Liver (tissue), 9 donors: ENCODE measurements around a stretch of chr6.

DNA sequence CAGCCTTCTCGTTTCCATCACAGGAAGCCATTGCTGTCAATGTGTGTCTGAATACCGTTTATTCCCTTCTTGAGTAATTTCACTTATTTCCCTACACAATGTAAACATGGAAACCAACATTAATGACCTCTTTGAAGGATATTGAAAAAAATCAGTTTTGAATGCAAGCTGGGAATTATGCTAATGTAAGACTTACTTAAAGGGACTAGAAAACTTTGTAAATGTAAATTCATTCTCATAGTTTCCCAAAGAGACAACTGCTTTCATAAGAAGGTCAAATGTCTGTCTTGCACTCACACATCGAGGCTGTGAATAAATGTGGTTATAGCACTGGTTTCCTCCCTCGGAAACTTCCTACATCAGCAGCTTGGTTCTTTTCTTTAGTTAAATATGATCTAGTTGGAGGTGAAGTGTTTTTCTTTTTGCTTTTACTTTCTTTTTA lies 108.2 kb downstream of the TNFAIP3 start:
- PRO-cap, 5 experiments = no peak in any of the 5 experiments
- RAMPAGE, long total RNA, 2 experiments = no peak in any of the 2 experiments
- RRBS = no CpG with 5 or more reads among the region's 4 CpGs

DNA sequence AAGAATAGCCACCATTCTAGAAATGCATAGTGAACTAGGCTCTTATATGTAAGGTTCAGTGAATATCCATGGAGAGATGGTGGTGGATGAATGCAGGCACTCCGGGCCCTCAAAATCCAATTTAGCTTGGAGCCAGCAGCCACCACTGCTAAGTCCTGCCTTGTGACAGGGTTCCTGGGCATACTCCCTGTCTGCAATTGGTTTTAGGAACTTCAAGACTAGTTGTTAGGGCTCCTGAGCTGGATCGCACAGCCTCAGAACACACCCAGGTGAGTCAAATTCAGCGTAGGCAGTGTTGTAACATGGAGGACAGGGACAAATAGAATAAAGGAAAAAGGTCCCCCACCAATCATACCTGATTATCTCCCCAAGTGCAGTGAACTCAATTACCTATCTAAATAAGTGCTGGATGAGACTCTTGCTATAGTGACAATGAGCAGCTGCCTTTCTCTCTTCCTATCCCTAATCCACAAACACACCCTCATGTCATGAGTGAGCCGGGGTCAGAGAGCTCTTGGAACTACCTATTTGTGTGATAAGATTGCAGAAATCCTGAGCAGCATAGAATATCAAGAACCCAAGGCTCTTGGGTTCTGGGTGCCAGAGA lies 74.6 kb downstream of the PERP start:
- PRO-cap, 5 experiments = no peak in any of the 5 experiments
- RAMPAGE, long total RNA, 2 experiments = no peak in any of the 2 experiments
- RRBS = no CpG with 5 or more reads among the region's 4 CpGs

- PRO-cap, 5 experiments = no peak in any of the 5 experiments
- RAMPAGE, long total RNA, 2 experiments = no peak in any of the 2 experiments
- RRBS = no CpG with 5 or more reads among the region's 11 CpGs
Measured at GRCh38 chr6:138091141-138092359, 15.7 kb downstream of the PERP start.

GRCh38 chr6:138231196-138231812 lies 13.0 kb upstream of the PBOV1 start:
- PRO-cap, 5 experiments = no peak in any of the 5 experiments
- RAMPAGE, long total RNA, 2 experiments = no peak in any of the 2 experiments
- RRBS = no CpG with 5 or more reads among the region's 6 CpGs

- PRO-cap, 5 experiments = no peak in any of the 5 experiments
- RAMPAGE, long total RNA, 2 experiments = no peak in any of the 2 experiments
- RRBS = no CpG with 5 or more reads among the region's 2 CpGs
Measured at GRCh38 chr6:138486484-138487109, 12.7 kb downstream of the NHSL1 start.

DNA sequence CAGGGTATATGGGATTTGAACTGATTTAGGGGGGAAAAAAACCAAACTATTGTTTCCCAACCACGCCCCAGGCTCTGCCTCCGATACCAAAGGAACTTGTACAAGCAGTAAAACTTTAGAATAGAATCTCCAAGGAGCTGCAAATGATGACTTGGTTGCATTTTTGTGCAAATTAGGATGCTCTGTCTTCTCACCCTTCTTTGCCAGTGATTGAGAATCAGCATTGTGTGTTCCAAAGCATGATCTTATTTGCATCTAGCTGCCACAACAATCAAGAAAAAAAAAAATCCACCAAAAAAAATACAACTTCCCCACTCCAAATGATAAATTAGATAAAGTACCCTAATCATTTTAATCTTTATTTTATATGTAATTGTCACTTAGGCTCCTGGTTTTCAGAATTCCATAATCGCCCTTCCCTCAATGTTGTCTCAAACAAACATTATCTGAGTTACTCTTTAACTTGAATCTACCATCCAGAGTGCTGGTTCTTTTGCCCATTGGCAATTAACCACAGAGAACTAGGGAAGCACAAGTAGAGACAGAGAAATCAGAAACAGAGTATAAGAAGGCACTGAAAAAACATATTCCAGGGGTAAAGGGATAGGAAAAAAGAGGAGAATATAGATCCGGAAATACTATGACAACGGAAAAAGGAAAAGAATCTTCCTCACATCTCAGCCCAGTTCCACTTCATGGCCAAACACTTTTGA lies 669 bp upstream of the NHSL1 start:
- PRO-cap, 5 experiments = peak in 5 of 5 experiments; most common plus-strand start position 510 of the sequence (in 2); most common minus-strand start position 411 of the sequence (in 3)
- RAMPAGE, long total RNA, 2 experiments = no peak in any of the 2 experiments
- RRBS = no CpG with 5 or more reads among the region's 5 CpGs

GRCh38 chr6:138691209-138692081 lies 82.1 kb upstream of the CCDC28A start:
- PRO-cap, 5 experiments = peak in 2 of 5 experiments; most common plus-strand start chr6:138691742 (in 2)
- RAMPAGE, long total RNA, 2 experiments = no peak in any of the 2 experiments
- RRBS = no CpG with 5 or more reads among the region's 21 CpGs

GRCh38 chr6:138718942-138719590 lies 54.5 kb upstream of the CCDC28A start:
- PRO-cap, 5 experiments = no peak in any of the 5 experiments
- RAMPAGE, long total RNA, 2 experiments = no peak in any of the 2 experiments
- RRBS = no CpG with 5 or more reads among the region's 2 CpGs

DNA sequence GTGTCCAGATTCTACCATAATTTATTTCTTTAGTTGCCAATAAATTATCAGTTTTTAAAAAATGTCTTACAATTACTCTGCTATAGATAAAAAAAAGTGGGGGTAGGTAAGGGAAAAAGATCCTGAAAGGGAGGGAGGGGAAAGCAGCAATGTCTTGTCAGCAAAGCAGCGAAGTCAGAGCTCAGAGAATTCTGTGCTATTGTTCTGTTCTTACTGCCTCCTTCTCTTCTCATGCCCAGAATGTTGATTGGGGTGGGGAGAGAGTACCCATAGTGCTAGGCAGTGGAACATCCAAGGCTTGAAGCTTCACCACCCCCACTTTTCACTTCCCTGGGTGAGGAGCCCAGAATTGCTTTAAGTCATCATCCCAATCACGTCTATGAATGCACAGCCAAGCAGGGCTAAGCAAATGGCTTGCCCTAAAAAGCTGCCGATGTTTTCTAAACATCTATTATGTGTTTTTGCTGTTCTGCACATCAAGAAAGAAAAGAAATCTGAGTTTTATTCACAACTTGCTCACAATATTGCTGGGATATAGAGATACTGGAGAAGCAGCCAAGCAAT lies 16.5 kb downstream of the REPS1 start:
- PRO-cap, 5 experiments = no peak in any of the 5 experiments
- RAMPAGE, long total RNA, 2 experiments = no peak in any of the 2 experiments
- RRBS = no CpG with 5 or more reads among the region's 3 CpGs

DNA sequence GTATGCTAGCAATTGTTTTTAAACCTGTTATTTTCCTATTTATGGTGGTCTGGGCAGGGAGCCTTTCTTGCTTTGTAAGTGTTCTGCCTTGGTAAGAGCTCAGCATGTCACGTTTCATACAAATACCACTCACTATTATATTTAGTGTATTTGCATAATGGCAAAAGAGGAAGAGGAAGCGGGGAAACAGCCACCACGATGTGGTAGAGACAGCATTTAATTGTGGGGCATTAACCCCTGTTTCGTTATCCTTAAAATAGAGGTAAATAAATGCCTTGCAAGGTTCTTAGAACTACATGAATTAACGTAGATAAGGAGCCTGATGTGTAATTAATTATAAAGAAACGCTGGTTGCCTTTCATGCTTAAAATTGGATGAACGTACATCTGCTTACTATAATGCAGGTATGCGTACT lies 2.0 kb downstream of the ABRACL start:
- PRO-cap, 5 experiments = peak in 3 of 5 experiments; most common minus-strand start position 109 of the sequence (in 3)
- RAMPAGE, long total RNA, 2 experiments = no peak in any of the 2 experiments
- RRBS = no CpG with 5 or more reads among the region's 8 CpGs

GRCh38 chr6:139833516-139834150 lies 459.2 kb upstream of the CITED2 start:
- PRO-cap, 5 experiments = peak in 4 of 5 experiments; most common plus-strand start chr6:139833908 (in 2); most common minus-strand start chr6:139833692 (in 1)
- RAMPAGE, long total RNA, 2 experiments = no peak in any of the 2 experiments
- RRBS = no CpG with 5 or more reads among the region's 4 CpGs

- PRO-cap, 5 experiments = peak in 1 of 5 experiments; most common plus-strand start chr6:140314904 (in 1)
- RAMPAGE, long total RNA, 2 experiments = no peak in any of the 2 experiments
- RRBS = no CpG with 5 or more reads among the region's 2 CpGs
Measured at GRCh38 chr6:140314622-140315039, 940.2 kb upstream of the CITED2 start.

DNA sequence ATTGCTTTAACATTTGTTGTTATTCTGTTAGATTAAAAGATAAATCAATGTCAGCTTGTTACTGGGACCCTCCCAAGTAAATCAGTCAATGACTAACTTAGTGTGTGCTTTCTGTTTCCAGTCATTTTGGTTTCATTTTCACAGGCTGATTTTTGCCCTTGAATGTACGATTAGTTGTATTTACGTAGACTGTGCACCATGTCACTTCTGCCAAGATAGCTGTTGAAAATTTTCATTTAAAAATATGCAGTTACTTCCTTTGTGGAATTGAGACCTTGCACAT lies 944.7 kb upstream of the CITED2 start:
- PRO-cap, 5 experiments = peak in 4 of 5 experiments; most common plus-strand start position 177 of the sequence (in 2); most common minus-strand start position 90 of the sequence (in 3)
- RAMPAGE, long total RNA, 2 experiments = no peak in any of the 2 experiments
- RRBS = no CpG with 5 or more reads among the region's 2 CpGs

- PRO-cap, 5 experiments = peak in 4 of 5 experiments; most common minus-strand start chr6:141562917 (in 4)
- RAMPAGE, long total RNA, 2 experiments = no peak in any of the 2 experiments
- RRBS = no CpG with 5 or more reads among the region's 4 CpGs
Measured at GRCh38 chr6:141562839-141563230, 569.9 kb upstream of the GJE1 start.

DNA sequence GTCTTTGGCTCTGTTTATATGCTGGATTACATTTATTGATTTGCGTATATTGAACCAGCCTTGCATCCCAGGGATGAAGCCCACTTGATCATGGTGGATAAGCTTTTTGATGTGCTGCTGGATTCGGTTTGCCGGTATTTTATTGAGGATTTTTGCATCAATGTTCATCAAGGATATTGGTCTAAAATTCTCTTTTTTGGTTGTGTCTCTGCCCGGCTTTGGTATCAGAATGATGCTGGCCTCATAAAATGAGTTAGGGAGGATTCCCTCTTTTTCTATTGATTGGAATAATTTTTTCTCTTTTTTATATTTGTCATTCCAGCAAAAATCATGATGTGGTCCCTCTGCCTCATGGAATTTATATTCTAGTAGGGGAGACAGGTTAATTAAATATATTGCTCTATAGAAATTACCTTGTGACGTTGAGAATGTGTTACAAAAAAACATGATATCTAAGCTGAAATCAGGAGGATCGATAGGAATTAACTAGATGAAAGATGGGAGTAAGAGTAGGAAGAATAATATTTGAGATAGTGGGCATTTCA lies 122.7 kb downstream of the ADGRG6 start:
- PRO-cap, 5 experiments = no peak in any of the 5 experiments
- RAMPAGE, long total RNA, 2 experiments = no peak in any of the 2 experiments
- RRBS = no CpG with 5 or more reads among the region's 6 CpGs

GRCh38 chr6:142542718-142543224 lies 241.0 kb downstream of the ADGRG6 start:
- PRO-cap, 5 experiments = no peak in any of the 5 experiments
- RAMPAGE, long total RNA, 2 experiments = no peak in any of the 2 experiments
- RRBS = no CpG with 5 or more reads among the region's 14 CpGs

DNA sequence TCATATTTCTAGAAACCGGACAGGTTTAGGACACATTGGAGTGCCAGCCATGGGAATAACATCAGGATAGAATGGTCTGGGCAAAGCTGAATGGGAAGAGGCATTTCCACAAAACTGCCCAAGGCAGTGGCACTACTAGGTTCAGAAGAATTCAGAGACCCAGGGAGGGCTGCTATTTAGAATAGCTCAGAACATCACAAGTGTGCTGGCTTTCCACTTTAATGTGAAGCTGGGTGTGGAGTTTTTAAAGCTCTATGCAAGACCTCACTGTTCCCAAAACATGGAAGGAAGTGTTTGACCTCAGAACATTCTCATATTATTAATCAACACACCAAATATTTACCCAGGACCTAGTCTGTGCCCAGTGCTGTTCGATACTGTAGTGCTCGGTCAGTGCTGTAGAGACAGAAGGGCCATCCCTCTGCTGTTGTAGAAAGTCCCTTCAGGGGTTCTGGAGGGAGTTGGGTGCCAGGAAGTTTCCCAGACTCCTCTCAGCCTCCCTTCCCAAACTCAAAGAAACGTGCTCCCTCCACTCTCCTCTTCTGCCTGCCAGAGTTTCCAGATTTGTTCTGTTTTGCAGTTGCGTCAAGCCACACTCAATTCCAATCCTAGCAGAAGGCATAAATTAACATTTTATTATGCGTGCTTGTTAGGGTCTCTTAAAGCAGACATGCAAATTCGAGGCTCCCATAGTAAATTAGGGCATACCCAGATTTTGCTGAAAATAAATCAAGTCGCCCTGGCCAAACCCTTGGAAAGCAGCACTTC lies 248.8 kb downstream of the HIVEP2 start:
- PRO-cap, 5 experiments = no peak in any of the 5 experiments
- RAMPAGE, long total RNA, 2 experiments = no peak in any of the 2 experiments
- RRBS = no CpG with 5 or more reads among the region's 8 CpGs

GRCh38 chr6:142774371-142775280 lies 170.3 kb downstream of the HIVEP2 start:
- PRO-cap, 5 experiments = peak in 1 of 5 experiments; most common minus-strand start chr6:142774524 (in 1)
- RAMPAGE, long total RNA, 2 experiments = no peak in any of the 2 experiments
- RRBS = no CpG with 5 or more reads among the region's 10 CpGs

DNA sequence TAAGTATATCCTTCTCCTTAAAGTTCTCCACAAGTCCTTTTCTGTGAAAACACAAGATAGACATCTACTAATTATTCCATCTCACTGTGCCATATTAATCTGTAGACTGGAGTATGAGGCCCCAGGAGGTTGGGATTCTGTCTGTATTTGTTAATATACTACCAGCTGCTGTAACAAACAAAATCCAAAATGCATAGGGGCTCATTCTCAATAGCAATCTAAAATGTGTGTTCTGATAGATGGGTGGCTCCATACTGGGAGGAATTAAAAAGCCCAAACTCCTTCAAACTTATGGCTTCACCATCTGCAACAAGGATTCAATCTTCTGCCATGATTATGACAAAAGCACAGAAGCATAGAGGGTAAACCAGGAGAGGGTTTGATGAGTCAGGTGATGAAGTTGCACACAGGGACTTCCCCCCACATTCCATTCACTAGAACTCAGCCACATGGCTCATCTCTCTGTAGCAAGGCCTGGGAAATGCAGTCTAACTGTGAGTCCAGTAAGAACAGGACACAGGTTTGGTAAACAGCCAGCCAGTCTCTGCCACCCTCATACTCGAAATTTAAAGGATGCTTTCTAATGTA lies 143.0 kb downstream of the HIVEP2 start:
- PRO-cap, 5 experiments = no peak in any of the 5 experiments
- RAMPAGE, long total RNA, 2 experiments = no peak in any of the 2 experiments
- RRBS = no CpG with 5 or more reads among the region's 1 CpG

- PRO-cap, 5 experiments = no peak in any of the 5 experiments
- RAMPAGE, long total RNA, 2 experiments = no peak in any of the 2 experiments
- RRBS = no CpG with 5 or more reads among the region's 4 CpGs
Measured at GRCh38 chr6:142855654-142856427, 89.1 kb downstream of the HIVEP2 start.